Choroid plexus epithelial cell (primary cell): ENCODE measurements around a stretch of chr10.

DNA sequence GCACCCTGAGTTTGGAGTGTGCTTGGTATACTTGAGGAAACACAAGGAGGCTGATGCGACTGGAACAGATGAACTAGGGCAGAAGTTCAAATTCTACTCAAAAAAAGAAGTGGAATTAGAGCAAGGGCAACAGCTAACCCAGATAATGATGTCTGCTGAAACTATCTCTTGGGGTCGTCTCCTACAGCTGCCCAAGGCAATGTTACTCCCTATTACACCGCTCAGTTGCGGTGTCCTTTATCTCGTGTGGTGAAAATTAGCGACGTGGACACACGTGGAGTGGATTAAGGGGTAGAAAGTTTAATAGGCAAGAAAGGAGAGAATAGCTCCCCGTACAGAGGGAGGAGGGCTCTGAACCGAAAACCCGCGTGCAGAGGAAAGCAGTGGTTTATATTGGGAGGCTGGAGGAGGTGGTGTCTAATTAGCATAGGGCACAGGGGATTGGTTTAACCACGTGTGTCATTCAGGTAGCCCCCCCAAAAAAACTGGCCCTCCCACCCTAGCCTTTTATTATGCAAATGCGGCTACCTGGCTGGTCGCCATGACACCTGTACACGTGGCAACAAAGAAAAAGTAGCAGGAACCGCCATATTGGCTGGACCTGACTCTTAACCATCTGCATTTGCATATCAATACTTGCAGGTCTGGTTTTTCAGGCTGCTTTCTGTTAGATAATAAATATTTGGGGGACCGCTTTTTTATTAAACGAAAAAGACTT is 23.3 kb upstream of the SLC16A12 start:
- RRBS, result no CpG with 5 or more reads among the region's 19 CpGs

GRCh38 chr10:89702037-89702455 is 656 bp downstream of the KIF20B start:
- RRBS, result no CpG with 5 or more reads among the region's 7 CpGs

- RRBS, result no CpG with 5 or more reads among the region's 4 CpGs
These were observed 56.3 kb upstream of the PCGF5 start for GRCh38 chr10:91164272-91164381.

- RRBS, result no CpG with 5 or more reads among the region's 1 CpG
These were observed 25.9 kb upstream of the PCGF5 start for GRCh38 chr10:91194423-91195064.

DNA sequence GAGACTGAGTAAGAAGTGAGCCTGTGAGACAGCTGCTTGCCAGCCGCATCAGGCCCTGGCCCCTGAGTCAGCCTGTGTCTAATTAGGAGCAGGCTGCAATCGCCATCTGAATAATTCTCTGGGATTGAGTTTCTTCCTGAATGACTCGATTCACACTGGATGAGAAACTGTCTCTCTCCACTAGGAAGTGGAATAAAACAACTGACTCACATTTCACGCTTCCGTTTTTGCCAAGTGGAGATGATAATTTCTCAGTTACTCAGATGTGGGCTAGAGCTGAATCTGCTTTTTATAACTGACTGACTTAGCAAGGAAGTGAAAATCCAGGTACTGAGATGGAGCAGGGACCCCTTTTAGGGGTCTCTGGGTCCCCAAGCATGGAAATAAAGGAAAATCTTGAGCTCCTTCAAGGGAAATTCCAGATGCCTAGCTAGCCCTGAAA is 69.1 kb upstream of the HECTD2 start:
- RRBS, result no CpG with 5 or more reads among the region's 5 CpGs

DNA sequence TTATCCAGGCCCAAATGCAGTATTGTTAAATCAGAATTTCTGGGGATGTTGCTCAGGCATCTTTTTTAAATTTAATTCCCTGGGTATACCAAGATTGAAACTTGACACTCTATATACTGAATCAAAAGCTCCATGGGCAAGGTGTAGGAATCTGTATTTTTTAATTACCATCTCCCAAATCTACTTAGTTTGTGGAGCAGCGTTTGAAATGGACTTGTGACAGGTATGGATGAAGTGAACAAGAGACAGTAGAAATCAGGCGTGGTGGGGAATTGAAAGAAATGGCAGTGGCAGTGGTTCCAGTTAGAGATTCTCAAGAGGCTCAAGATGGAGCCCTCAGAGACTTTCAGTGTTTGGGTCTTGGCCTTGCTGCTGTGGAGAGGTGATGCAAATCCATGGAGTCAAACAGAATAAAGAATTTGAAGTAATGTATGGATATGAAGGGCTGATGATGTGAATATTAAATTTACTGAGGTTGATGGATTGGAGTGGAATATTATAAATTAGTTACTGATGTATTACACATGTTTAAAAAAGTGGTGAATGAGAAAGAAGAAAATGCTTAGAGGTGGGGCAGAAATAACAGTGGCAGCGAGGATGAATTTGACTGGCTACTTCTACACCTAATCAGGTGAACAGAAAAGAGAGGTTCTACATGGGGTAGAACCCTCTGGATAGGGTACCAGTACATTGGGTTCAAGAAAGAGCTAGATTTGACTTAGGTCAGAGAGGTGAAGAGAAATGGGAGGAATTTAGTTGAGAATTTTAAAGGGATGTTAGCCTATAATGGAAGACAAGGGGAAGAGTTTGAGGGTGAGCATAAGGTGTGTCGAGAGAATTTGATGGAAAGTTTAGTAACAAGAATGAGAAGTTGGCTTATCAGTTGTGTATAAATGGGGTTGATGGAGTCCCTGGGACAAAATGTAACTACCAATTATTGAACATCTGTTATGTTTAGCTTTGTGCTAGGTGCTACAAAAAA is 3.6 kb downstream of the HECTD2 start:
- RRBS, result no CpG with 5 or more reads among the region's 4 CpGs

DNA sequence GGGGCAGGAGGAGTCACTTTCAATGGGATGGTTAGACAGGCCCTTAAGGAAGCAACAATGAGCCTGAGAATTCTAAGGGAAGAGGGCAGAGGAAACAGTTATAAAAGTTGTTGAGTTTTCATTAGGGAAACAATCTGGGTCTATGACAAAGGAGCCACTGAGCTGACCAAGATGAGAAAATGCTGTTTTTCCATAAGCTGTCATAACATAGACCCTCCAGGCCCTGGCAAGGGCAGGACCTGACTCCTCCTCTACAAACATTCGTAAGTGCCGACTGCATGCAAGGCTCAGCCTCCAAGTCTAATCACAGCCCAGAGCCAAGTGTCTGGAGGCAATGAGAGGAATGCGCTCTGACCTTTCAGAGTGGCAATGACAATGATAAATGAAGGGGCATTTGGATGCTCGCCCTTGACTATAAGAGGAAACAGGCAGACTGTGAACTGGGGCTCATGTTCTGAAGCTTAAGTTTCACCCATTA is 43.7 kb downstream of the PPP1R3C start:
- RRBS, result no CpG with 5 or more reads among the region's 4 CpGs

DNA sequence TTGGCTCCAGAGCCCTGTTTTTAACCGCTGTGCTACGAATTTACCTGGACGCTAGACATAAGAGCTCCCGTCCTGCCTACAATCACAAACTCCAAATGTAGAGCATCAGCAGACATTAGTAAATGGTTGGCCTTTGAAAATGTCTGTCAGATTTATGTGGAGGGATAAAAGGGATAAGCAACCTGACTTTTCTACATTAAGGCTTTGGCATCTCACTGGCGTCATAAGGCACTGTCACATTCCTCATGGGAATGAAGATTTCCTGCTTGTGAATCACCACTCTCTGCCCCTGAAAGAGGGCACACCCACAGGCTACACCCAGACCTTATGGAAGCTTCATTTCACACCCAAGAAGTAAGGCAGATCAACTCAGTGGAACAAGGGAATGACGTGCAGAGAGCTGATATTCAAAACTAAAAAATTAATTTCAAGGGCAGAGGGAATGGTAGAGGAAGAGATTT is 34.3 kb downstream of the PPP1R3C start:
- RRBS, result no CpG with 5 or more reads among the region's 6 CpGs

- RRBS, result no CpG with 5 or more reads among the region's 7 CpGs
These were observed 23.3 kb downstream of the TNKS2 start for GRCh38 chr10:91821231-91822172.

DNA sequence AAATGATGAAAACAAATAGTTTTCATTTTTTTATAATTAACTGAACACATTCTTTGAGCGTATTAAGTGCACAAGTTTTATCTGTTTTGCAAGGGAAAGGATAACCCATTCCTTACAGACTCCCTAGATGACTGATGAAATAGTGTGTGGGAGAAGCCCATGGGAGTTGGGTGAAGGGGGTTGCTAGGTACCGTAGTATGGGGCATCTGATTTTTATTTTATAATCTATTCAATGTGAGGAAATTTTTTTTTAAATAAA is 1.3 kb downstream of the BTAF1 start:
- RRBS, result no CpG with 5 or more reads among the region's 2 CpGs

- RRBS, result no CpG with 5 or more reads among the region's 5 CpGs
These were observed 18.8 kb downstream of the BTAF1 start for GRCh38 chr10:91942327-91942744.

- RRBS, result no CpG with 5 or more reads among the region's 3 CpGs
These were observed 82.7 kb downstream of the BTAF1 start for GRCh38 chr10:92006262-92006769.

DNA sequence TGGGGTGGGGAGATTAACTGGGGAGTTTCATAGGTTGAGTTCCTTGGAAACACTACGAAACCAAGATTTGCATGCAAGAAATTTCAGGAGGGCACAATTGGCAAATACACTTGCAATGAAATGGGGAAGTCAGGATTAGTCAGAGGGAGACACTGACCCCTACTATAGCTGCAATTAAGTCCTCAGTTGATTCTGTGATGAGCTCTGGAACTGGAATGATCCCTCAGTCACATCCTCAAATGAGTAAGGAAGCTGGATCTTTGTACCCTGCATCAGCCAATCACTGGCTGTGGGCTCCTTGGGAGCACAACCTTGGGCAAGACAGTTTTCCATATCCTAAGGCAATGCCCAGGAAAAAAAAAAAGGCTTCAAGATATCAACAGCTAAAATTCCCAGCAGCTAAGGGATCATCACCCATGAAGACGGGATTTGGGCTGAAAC is 22.0 kb downstream of the CPEB3 start:
- RRBS, result no CpG with 5 or more reads among the region's 2 CpGs

GRCh38 chr10:92538217-92538749 is 35.6 kb downstream of the IDE start:
- RRBS, result no CpG with 5 or more reads among the region's 4 CpGs

DNA sequence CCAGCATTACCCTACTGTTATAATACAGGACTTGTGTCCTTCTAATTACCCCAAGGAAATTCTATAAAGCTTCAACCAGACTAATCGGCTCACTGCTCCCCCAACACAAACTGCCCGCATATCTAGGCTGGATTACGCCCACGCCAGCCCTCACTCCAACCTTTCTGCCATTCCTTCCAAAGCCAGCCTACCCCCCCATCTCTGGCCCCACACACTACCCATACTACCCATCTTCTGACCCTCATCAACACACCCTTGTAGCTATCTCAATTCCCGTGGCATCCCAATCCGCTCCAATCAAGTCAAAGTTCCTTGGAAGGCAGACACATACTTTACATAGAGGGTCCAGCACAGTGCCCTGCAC is 1.3 kb downstream of the IDE start:
- RRBS, result no CpG with 5 or more reads among the region's 6 CpGs

DNA sequence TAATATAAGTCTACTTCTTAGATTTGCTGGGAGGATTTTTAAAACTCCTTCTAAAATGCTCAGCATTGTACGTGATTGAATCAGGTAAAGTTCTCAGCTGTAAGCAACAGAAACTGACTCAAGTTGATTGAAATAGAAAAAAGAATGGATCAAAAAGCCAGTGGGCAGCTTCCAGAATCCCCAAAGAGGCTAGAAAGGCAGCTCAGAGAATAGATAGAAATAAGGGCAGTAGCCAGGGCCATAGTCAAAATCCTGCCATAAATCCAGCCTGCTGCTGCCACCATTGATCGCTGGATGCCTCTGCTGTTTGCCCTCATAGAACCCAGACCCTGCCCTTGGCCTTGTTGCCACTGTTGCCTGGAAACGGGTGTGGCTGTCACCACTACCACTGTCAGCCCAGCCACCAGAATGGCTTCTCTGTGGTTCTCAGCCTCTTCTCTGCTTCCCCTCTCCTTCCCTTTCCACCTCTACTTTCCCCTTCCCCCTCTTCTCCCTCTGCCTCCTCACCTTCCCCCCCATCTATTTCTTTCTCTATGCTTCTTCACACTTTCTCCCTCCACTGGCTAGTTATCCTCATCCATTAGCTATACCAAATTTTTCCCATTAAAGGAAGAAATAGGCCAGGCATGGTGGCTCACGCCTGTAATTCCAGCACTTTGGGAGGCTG is 57.8 kb downstream of the HHEX start:
- RRBS, result no CpG with 5 or more reads among the region's 4 CpGs

DNA sequence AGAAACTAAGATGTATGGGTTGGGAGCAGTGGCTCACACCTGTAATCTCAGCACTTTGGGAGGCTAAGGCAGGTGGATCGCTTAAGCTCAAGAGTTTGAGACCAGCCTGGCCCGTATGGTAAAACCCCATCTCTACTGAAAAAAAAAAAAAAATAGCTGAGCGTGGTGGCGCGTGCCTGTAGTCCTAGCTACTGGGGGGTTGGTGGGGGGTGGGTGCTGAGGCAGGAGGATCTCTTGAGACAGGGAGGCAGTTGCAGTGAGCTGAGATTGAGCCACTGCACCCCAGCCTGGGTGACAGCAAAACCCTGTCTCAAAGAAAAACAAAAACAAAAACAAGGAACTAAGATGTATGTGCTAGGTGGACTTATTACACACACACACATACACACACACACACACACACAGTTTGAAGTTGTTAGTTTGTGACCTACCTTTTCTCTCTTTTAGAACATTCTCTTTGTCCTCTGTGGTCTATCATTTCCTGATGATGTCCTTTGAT is 53.4 kb downstream of the EXOC6 start:
- RRBS, result no CpG with 5 or more reads among the region's 5 CpGs

DNA sequence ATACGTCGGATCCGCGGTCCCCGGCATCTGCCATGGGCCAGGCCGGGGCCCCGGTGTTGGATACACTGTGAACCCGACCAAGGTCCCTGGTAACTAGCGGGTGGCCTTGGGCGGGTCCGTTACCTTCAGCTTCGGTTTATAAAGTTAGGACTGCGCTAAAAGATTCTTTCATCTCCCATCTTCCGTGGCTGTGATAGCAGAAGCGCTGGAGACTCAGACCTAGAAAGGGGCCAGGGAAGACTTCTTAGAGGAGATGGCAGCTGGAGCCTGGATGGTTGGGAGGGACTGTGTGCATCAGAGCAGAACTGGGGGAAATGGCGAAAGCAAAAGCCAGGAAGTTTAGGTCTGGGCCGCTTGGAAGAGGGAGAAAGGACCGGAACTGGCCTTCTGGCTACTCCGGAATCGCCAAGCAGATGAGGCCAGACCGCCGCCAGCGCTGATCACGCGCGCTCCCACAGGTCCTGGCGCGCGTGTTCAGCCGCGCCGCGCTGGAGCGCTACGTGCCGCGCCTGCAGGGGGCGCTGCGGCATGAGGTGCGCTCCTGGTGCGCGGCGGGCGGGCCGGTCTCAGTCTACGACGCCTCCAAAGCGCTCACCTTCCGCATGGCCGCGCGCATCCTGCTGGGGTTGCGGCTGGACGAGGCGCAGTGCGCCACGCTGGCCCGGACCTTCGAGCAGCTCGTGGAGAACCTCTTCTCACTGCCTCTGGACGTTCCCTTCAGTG is 1.8 kb downstream of the CYP26C1 start:
- RRBS, result 2% methylated on average over 17 of the region's 61 CpGs

DNA sequence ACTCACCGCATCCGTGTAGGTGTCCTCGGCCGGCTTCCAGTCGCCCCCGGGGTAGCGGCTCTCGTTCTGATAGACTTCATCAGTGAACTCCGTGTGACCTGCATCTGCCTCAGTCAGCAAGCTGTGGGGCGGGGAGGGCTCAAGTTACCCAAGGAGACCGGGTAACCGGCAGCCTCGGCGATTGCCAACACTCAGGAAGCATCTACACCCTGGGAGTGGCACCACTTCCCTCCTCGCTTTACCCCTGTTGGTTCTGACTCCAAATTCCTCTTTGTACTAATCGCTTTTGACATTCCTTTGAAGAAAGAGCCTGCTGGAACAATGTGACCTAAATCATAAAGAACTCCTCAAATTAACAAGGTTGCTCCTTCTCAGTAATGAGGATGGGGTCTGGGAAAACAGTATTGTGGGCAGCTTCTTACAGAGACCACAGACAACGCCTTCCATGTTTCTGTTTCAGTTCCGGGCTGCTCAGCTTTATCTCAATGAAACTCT is 118.1 kb downstream of the MYOF start:
- RRBS, result 85% methylated on average over 5 of the region's 18 CpGs